Airway epithelial cell (primary cell): ENCODE measurements around the genes MKNK2 and TIMM13.

- RAMPAGE, long total RNA, result no peak
Measured at GRCh38 chr19:1981383-1981972, 34.0 kb downstream of the BTBD2 start.

DNA sequence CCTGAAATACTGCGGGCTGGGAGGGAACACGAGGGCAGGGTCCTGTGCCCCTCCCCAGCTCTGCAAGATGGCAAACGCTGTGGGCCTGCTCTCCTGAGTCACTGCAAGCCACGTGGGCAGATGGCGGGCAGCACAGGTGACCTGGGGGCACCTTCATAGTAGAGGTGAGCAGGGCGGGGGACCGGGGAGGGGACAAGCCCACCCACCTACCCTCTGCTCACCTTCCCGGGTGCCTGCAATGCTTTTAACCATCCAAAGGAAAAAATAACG is 12.0 kb downstream of the MKNK2 start:
- RAMPAGE, long total RNA, result no peak

DNA sequence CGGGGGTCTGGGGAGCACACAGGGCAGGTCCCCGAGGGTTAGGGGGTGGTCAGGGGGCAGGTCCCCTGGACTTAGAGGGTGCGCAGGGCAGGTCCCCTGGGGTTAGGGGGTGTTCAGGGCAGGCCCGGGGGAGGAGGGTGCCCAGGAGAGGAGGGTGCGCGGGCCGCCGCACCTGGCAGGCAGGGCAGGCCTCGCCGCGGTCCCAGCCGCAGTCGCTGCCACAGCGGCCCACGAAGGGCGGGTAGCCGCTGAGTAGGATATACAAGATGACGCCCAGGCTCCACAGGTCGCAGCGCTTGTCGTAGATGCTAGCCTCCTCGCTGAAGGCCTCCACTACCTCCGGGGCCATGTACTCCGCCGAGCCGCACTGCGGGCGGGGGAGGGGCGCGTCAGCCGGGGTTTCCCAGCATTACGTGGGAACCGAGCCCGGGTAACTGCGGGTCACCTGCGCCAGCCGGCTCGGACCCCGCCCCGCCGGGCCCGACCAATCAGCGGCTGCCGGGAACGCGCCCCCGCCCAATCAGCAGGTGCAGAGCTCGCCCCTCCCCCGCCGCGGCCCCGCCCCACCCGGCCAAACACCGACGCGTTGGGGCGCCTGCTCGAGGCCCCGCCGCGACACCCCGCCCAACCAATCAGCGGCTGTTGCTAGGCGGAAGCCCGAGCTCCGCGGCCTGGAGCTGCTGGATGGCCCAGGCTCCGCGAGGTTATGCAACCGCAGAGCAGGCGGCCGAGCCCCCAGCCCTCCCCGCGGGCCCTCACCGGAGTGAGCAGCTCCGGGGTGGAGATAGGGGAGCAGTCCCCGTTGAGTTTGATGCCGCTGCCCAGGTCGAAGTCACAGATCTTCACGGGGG is 9.2 kb downstream of the MKNK2 start:
- RAMPAGE, long total RNA, result no peak

GRCh38 chr19:2051081-2051710 is at the start of gene MKNK2:
Gene MKNK2 (minus strand): TSS chr19:2051244.
- RAMPAGE, long total RNA, result no peak

GRCh38 chr19:2121596-2122214 is 25.0 kb downstream of the IZUMO4 start:
- RAMPAGE, long total RNA, result no peak

GRCh38 chr19:2129291-2129826 is 22.0 kb downstream of the AP3D1 start:
- RAMPAGE, long total RNA, result no peak

- RAMPAGE, long total RNA, result no peak
Measured at GRCh38 chr19:2132264-2133560, 18.7 kb downstream of the AP3D1 start.

GRCh38 chr19:2173666-2174115 is 10.0 kb downstream of the DOT1L start:
- RAMPAGE, long total RNA, result no peak

GRCh38 chr19:2187087-2187627 is 23.4 kb downstream of the DOT1L start:
- RAMPAGE, long total RNA, result no peak

- RAMPAGE, long total RNA, result no peak
Measured at GRCh38 chr19:2189423-2190048, 25.8 kb downstream of the DOT1L start.

GRCh38 chr19:2203702-2204434 is 32.3 kb downstream of the PLEKHJ1 start:
- RAMPAGE, long total RNA, result no peak

GRCh38 chr19:2239805-2240526 is 3.3 kb downstream of the SF3A2 start:
- RAMPAGE, long total RNA, result no peak

GRCh38 chr19:2275740-2276645 is 6.0 kb downstream of the PEAK3 start:
- RAMPAGE, long total RNA, result no peak

DNA sequence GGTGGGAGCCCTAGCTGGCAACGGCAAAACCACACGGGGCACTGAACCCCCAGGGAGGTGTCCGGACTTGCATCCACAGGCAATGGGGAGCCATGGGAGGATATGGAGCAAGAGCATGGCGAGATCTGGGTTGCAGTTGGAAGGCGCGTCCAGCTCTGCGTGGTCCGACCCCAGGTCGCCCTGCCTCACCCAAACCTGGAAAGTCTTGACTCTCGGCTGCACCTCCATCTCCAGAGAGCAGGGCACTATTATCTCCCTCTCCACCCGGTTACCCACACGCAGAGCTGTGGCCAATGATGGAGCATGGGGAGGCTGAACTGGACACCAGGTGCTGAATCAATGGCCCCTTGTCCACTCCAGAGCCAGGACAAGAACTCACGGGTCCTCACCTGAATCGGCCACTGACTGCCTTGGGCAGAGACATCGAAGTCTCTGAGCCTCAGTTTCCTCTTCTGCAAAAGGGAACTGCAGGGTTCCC is 4.4 kb downstream of the LINGO3 start:
- RAMPAGE, long total RNA, result no peak

GRCh38 chr19:2318384-2318746 is 10.0 kb downstream of the LSM7 start:
- RAMPAGE, long total RNA, result no peak

GRCh38 chr19:2393036-2393321 is 32.9 kb downstream of the TMPRSS9 start:
- RAMPAGE, long total RNA, result no peak

GRCh38 chr19:2423597-2424560 is 3.5 kb downstream of the TIMM13 start:
- RAMPAGE, long total RNA, result no peak

DNA sequence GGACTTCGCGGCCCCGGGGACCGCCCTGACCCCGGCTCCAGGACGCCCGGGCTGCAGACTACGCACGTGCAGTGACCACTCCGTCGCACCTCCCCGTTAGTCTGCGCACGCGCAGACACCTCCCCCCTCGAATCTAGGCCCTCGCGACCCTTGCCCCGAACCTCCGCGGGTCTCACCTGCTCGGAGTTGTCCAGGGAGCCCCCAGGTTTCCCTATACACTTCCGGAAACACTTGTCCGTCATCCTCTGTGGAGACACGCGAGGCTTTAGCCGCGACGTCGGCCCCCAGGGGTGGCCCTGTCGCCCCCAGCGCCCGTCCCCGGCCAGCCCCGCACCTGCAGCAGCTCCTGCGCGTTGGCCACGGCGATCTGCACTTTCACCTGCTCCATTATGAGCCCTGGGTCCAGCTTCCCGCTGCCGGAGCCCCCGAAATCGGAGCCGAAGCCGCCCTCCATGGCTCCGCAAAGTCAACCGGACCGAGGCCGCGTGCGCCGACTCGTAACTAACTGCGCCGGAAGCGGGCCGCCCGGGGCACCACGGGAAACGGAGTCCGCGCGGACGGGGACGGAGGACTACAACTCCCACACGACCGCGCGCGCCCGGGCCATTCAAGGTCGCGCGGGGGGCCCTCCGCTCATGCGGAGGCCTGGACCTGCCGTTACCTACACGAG is at the start of gene TIMM13:
Gene TIMM13, minus strand, starts transcription at position 507 of the 670 bp plus-strand sequence.
- RAMPAGE, long total RNA, result start-site peak on the minus strand centred at position 491 of the sequence, 46 bp wide, 6,912 and 3,939 reads in 2 replicates

DNA sequence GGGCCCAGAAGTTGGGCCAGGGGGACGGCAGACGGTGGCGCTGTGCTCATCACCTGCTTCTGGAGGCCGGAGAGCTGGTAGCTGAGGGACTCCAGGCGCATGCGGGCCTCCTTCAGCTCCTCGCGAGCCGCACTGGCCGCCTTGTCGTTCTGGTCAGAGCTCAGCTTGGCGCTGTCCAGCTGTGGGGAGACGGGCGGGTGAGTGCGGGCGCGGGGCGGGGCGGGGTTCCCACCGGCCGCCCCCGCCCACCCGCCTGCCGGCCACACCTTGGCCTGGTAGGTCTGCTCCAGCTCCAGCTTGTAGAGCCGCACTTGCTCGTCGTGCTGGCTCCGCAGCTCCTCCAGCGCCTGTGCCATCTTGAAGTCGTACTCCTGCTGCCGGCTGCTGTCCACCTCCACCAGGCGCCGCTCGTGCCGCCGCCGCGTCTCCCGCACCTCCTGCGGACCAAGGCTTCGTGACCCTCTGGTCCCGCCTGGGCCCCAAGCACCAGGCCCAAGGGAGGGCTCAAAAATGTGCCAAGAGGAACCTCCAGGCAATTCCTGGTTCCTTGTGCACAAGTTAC is 7.4 kb upstream of the TIMM13 start:
- RAMPAGE, long total RNA, result no peak

DNA sequence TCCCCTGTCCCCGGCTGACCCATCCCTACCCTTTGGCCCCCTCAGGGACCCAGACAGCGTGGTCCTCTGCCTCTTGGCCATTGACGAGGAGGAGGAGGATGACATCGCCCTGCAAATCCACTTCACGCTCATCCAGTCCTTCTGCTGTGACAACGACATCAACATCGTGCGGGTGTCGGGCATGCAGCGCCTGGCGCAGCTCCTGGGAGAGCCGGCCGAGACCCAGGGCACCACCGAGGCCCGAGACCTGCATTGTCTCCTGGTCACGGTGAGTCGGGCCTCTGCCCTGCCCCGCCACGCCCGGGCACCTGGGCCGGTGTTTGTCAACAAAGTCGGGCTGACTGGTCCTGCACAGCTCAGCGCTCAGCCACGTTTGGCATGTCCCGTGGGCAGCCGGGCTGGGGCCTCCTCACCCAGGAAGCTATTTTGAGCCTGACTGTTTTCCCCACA is 1.1 kb downstream of the GADD45B start:
- RAMPAGE, long total RNA, result no peak